Panc1 (cell line): Measurements from ENCODE around the genes CKAP2L and IL36RN.

- RRBS, 2 experiments = no CpG with 5 or more reads among the region's 20 CpGs
Measured at GRCh38 chr2:112054907-112055106, 262 bp upstream of the TMEM87B start.

GRCh38 chr2:112091564-112092718 is 36.9 kb downstream of the TMEM87B start:
- RRBS, 2 experiments = no CpG with 5 or more reads among the region's 7 CpGs

GRCh38 chr2:112222048-112222627 is 32.7 kb downstream of the ZC3H8 start:
- RRBS, 2 experiments = no CpG with 5 or more reads among the region's 1 CpG

DNA sequence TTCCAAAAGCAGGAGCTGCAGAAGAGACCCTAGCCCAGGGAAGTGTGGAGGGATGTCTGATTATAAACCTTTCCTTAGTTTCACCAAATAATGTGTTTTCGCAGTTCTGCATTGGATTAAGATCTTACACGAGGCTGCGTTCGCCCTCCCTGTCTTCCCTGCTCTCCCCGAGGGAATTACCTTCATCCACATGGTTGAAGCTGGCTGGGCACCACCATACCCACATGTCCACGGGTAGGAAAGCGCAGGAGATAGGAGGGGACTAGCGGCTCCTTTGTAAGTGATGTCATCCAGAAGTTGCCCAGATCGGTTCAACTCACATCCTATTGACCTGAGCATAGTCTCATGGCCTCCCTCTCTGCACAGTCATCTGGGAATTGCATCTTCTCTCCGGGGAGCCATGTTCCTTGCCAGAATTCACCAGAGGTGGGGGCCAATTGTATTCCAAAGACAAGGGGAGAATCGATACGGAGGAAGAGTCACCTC is 1.1 kb downstream of the TTL start:
- RRBS, 2 experiments = no CpG with 5 or more reads among the region's 12 CpGs

- RRBS, 2 experiments = 97% methylated on average over 2 of the region's 13 CpGs
Measured at GRCh38 chr2:112520599-112521401, 21.5 kb upstream of the POLR1B start.

- RRBS, 2 experiments = no CpG with 5 or more reads among the region's 9 CpGs
Measured at GRCh38 chr2:112531650-112532457, 10.4 kb upstream of the POLR1B start.

DNA sequence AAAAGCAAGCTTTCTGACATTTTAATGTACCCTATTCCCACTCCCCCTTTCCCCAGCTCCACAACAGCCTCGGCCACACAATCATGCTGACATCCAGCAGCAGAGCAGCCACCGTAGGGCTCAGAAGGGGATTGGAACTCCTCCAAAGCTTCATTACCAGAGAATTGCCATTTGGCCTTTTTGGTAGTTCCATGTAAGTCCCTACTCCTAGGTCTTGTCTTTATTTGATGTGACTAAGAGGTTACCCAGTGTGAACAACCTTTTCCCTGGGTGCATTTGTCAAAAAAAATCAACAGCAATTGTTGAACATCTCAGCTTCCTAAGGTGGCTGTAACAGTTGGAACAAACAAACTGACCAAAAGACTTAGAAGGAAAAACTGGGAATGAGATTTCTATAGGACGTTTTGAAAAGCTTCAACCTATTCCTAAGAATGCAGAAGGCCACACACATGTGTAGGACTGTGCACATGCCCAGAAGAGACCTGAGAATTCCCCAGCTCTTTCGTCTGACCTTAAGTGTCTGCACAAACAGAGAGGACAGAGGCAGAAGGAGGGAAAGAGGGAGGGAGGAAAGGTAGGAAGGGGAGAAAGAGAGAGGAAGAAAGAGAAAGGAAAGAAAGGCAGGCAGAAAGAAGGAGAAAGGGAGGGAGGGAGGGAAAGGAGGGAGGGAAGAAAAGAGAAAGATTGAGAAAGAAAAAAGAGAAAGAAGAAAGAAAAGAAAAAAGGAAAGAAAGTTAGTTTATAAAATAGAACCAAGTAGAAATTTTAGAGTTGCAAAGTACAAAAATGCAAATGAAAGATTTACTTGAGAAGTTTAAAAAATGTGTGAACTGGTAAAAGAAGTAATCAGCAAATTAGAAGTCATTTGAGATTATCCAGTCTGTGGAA is 7.7 kb upstream of the POLR1B start:
- RRBS, 2 experiments = no CpG with 5 or more reads among the region's 4 CpGs

DNA sequence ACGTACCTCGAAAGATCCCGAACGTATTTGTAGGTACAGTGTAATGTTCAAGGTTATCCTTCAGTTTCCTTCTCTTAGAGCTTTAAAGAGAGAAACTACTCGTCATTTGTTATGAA is 607 bp downstream of the POLR1B start:
- RRBS, 2 experiments = no CpG with 5 or more reads among the region's 5 CpGs

GRCh38 chr2:112644081-112644948 is 1.4 kb upstream of the SLC20A1 start:
- RRBS, 2 experiments = no CpG with 5 or more reads among the region's 12 CpGs

DNA sequence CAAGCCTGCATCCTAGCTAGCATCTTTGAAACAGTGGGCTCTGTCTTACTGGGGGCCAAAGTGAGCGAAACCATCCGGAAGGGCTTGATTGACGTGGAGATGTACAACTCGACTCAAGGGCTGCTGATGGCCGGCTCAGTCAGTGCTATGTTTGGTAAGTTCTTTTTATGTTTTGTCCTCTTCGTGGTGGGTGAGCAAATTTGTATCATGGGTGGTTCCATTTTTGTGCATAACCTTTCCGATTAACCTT is 1.2 kb downstream of the SLC20A1 start:
- RRBS, 2 experiments = 7% methylated on average over 4 of the region's 7 CpGs; no CpG with 5 or more reads in 1 of the 2 experiments

GRCh38 chr2:112725850-112726390 is 5.1 kb downstream of the NT5DC4 start:
- RRBS, 2 experiments = no CpG with 5 or more reads among the region's 10 CpGs

- RRBS, 2 experiments = no CpG with 5 or more reads among the region's 16 CpGs
Measured at GRCh38 chr2:112726584-112727286, 5.9 kb downstream of the NT5DC4 start.

DNA sequence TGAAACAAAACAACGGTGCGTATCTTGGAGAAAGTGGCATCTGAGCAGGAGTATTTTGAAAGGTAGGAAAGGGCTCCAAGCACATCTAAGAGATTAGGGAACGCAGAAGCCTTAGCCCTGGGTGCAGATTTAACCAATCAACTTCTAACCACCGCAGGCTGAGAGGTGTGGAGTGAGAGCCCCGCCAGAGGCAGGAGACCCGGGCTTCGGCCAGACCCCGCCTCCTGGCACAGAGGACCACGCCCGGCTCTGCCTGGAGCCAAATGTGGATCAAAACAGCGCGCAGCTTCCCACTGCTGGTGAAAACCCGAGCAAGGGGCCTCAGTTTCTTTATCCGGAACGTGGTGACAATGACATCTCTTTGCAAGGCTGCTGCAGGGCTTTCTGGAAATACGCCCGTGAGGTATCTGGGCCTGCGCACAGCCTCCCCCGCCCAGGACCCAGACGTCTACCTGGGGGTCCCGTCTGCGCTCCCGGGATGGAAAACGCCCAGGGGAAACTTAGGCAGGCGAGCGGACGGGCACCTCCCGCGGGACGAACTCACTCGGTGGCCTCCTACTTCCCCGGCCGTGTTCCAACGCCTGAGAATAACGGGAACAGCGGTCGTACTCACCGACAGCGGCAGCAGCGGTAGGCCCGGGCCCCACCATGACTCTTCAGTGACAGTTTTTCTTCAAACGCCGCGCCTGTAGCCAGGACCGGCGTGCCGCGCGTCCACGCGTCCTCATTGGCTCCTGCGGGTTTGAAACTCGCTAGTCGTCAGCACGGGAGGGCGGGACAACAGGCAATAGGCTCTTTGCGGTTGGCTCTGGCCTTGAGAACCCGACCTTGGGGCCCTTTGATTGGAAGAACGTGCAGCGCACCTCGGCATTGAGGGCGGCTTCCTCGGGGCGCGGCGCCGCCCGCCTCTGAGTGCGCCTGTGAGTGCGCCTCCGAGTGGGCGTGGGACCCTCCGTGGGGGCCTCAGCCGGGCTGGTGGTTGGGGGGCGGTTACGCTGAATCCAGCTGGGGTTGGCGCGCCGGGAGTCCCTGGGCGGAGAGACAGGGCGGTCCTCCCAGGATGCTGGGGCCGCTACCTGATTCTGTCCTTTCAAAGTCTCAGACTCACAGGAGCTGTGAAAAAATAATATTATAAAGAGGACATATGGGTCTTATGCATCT is at the start of gene CKAP2L:
Gene CKAP2L, minus strand, starts transcription at position 661 of the 1,161 bp plus-strand sequence.
- RRBS, 2 experiments = under 1 to 7% methylated on average over 31 of the region's 82 CpGs

GRCh38 chr2:112793656-112794014 is 9.3 kb upstream of the IL1A start:
- RRBS, 2 experiments = no CpG with 5 or more reads among the region's 3 CpGs

DNA sequence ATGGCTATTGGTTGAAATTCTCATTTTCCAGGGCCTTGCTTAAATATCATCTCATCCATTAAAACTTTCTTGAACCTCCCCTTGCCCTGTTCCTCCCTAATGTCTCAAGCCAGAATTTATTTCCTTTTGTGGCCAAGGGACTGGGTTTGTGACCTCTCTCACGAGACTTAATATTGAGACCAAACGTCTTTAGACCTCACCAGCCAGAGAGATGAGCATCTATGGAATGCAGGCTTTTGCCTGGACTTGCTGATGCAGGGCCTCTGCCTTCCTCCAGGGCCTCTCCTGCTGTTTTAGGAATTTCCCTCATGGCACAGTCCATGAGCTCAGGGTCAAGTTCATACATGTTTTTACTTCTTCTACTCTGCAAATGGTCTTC is 22.4 kb downstream of the IL1B start:
- RRBS, 2 experiments = no CpG with 5 or more reads among the region's 2 CpGs

DNA sequence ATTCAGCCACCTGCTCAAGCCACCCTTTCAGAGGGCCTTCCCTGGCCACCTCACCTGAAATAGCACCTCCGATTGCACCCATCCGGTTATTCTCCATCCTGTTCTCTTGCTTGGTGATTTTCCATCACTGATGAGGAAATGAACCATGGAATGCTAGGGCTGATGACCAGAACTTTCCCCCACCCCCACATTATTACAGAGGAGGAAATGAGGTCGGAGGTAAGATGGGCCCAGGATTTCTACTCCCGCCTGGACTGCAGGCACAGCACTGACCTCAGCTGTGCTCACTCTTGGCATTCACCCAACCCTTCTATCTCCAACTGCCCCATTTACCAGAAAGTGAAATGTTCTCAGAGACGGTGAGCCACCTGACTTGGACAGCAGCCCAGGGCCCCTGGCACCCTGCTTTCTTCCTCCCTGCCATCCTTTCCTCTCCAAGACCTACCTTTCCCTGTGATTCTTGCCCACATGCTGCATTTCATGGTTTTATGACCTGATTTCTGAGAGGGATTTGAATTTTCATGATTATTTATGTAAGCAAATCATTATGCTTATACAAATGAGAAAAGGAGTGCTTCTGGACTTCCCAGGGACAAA is 12.3 kb downstream of the IL1B start:
- RRBS, 2 experiments = no CpG with 5 or more reads among the region's 5 CpGs

GRCh38 chr2:112832014-112833203 is 4.2 kb downstream of the IL1B start:
- RRBS, 2 experiments = no CpG with 5 or more reads among the region's 20 CpGs

DNA sequence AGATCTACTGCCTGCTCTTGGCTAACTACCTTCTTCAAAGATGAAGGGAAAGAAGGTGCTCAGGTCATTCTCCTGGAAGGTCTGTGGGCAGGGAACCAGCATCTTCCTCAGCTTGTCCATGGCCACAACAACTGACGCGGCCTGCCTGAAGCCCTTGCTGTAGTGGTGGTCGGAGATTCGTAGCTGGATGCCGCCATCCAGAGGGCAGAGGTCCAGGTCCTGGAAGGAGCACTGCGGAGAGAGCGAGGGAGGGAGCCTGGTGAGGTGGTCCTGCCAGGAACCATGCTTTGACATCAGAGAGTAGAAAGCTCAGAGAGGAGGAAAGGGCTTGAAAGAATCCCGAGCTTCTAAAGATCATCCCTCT is 3.3 kb downstream of the IL1B start:
- RRBS, 2 experiments = no CpG with 5 or more reads among the region's 8 CpGs

GRCh38 chr2:112841157-112842086 is 4.8 kb upstream of the IL1B start:
- RRBS, 2 experiments = no CpG with 5 or more reads among the region's 8 CpGs

GRCh38 chr2:113059005-113059499 is at the start of gene IL36RN:
IL36RN (plus strand) TSS chr2:113059198.
- RRBS, 2 experiments = 53% methylated on average over 1 of the region's 10 CpGs; no CpG with 5 or more reads in 1 of the 2 experiments